Sciatic nerve (tissue), 1 donor: Measurements from ENCODE around the genes LRP8 and DIO1.

GRCh38 chr1:52928090-52928534 lies 1.0 kb downstream of the SCP2 start:
- PRO-cap, result no peak

- PRO-cap, result bidirectional peak, plus-strand start at chr1:53146070, minus-strand start at chr1:53145953; bidirectional peak, plus-strand start at chr1:53146525, minus-strand start at chr1:53146399
These were observed 3.5 kb upstream of the SLC1A7 start for GRCh38 chr1:53145613-53146600.

DNA sequence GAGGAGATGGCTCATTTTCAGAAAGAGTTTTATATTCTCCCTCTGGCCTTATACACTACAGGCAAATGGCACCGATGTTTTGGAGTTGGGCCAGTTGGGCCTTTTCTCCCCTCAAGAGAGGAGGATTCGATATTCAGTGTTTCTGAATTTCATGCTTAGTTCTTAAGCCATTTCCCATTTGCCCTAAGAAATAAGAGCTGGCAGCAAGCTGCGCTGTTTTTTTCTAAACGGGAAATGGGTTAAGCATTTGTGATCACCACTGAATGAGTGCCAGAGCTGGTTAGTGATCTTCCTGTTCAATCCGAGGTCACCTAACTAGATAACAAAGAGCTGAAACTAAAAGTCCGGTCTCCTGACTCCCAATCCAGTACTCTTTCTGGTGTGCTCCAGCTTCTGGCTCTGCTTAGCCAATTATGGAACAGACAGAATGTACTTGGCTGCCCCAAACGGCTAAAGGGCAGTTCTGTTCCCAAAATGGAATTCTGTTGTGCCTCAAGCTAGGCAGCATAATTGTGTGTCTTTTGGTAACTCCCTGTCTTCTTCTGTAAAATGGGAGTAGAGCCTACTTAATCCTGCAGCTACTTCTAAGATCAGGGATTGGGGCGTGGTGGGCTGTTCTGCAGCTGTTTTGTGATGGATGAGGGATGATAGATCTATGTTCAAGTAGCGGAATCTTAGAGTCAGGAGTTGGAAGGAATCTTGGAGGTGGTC lies 1.1 kb upstream of the CPT2 start:
- PRO-cap, result no peak

- PRO-cap, result no peak
These were observed 8.4 kb upstream of the MAGOH start for GRCh38 chr1:53246814-53247084.

DNA sequence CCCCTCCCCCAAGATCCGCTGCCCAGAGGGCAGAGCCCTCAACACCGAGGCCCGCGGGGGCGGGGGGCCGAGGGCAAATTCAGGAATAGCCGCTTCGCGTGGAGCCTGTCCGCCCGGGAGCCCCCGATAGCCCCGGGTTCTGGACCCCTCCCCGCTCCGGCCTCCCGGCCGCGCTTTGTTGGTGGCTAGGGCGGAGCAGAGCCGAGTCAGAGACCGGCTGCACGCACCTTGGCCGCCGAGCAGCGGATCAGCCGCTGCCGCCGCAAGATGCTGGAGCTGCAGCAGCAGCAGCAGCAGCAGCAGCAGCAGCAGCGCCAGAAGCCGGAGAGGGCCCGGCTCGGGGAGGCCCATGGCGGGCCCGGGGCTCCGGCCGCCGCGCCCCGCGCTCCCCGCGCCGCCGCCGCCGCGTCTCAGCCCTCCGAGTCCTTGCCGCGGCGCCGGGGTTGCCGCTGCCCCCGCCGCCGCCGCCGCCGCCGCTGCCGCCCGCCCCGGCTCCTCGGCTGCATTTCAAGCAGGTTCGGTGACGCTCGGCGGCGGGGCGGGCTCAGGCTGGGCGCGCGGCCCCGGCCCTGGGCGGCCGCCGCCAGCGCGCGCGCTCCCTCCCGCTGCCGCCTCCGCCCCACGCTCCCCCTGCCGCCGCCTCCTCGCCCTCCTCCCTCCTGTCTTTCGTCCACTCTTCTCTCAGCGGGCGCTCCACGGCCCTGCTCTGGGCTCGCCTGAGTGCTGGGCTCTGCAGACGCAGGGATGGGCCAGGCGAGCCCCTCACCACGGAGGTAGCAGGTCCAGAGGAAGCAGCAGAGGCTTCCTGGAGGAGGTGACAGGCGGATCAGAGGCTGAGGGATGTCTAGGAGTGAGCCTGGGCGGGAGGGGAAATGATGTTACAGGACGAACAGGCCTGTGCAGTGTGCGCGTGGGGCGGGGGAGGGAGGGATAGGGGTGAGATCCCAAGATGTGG lies at the start of gene LRP8:
Gene LRP8, minus strand, starts transcription at position 509 of the 955 bp plus-strand sequence.
- PRO-cap, result bidirectional peak, plus-strand start at position 673 of the sequence, minus-strand start at position 478 of the sequence

DNA sequence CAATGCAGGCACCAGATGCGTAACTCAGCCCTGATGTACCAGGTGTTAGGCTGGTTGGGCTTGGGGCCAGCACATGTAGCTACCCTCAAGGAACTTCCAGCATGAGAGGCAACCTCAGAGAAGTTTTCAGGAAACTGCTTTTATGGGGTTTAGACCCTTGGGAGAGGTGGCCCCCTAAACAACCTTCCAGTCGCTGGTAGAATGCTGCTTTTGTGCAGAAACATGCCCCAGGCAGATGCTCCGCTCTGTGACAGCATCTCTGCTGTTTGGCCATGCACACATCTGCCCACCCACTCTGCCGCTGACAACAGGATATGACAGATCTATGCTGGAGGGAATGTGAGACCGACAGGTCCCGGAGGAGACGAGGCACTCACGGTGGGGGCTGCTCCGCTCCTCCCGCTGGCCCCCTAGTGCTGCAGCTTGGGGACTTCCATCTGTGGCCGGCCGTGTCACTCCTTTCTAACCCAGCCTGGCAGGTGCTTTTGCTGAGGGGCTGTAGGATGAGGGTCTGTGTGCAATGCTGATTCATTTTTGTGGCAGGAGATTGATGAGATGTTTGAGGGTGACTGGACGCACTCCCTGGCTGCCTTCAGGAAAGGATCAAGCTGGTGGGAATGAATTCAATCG lies 49.1 kb upstream of the DMRTB1 start:
- PRO-cap, result no peak

GRCh38 chr1:53470028-53470643 lies 10.9 kb downstream of the DMRTB1 start:
- PRO-cap, result no peak

DNA sequence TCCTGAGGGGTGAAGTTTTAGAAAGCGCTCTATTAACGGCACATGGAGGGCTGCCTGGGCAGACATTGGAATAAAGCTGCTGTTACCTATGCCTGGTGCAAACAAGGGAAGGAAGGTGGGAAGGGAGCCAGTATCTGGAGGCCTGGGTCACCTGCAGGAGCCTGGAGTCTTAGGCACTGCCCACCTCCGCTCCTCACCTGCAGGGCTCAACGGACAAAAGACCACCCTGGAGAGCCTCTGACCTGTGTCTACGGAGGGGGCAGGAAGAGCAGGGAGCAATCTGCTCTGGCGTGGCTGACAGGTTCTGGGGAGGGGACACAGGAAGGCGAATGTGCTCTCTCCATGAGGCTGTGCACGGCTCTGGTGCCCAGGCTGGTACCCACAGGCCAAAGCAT lies 69.9 kb downstream of the DMRTB1 start:
- PRO-cap, result no peak

GRCh38 chr1:53740650-53741128 lies 1.7 kb upstream of the GLIS1 start:
- PRO-cap, result no peak

GRCh38 chr1:53795943-53796407 lies 42.1 kb downstream of the NDC1 start:
- PRO-cap, result no peak

DNA sequence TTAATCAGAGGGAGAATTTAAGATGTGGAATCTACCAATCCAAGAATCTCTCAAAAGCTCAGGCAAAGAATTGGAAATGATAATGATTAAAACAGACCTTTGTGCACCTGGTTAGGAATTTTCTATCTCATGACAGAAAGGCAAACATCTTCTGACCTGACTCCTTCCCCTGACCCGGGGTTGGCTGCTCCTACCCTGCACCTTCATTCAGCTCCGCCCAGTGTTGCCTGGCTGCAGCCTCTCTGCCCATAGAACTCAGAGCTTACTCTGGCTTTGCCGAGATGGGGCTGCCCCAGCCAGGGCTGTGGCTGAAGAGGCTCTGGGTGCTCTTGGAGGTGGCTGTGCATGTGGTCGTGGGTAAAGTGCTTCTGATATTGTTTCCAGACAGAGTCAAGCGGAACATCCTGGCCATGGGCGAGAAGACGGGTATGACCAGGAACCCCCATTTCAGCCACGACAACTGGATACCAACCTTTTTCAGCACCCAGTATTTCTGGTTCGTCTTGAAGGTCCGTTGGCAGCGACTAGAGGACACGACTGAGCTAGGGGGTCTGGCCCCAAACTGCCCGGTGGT lies at the start of gene DIO1:
Gene DIO1, plus strand, starts transcription at position 258 of the 574 bp plus-strand sequence.
- PRO-cap, result no peak

DNA sequence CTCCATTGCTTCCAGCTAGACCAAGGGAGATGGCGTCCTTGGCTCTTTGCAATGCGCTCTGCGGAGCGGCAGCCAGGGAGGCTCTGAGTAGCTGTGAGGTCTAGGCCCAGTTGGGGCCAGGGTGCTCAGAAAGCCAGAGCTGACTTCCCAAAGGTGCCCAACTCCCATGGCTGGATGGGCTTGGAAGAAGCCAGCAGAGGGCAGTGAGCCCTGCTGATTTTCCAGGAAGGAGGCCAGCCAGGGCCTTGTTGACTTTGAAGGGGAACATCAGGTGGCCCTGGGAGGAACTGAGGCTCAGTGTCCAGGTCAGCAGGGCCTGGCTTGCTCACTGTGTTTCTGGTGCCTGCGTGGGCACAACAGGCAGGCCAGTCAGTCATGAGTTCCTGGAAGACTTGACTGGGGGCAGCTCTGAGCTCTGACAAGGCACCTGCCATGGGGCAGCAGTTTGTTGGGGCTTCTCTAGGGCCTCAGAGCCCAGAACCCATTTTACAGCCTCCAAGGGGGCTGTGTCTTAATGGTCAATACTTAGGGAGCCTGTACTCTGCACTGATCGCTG lies 27.1 kb downstream of the CDCP2 start:
- PRO-cap, result no peak

- PRO-cap, result no peak
These were observed 1.0 kb upstream of the CDCP2 start for GRCh38 chr1:54153766-54154237.

DNA sequence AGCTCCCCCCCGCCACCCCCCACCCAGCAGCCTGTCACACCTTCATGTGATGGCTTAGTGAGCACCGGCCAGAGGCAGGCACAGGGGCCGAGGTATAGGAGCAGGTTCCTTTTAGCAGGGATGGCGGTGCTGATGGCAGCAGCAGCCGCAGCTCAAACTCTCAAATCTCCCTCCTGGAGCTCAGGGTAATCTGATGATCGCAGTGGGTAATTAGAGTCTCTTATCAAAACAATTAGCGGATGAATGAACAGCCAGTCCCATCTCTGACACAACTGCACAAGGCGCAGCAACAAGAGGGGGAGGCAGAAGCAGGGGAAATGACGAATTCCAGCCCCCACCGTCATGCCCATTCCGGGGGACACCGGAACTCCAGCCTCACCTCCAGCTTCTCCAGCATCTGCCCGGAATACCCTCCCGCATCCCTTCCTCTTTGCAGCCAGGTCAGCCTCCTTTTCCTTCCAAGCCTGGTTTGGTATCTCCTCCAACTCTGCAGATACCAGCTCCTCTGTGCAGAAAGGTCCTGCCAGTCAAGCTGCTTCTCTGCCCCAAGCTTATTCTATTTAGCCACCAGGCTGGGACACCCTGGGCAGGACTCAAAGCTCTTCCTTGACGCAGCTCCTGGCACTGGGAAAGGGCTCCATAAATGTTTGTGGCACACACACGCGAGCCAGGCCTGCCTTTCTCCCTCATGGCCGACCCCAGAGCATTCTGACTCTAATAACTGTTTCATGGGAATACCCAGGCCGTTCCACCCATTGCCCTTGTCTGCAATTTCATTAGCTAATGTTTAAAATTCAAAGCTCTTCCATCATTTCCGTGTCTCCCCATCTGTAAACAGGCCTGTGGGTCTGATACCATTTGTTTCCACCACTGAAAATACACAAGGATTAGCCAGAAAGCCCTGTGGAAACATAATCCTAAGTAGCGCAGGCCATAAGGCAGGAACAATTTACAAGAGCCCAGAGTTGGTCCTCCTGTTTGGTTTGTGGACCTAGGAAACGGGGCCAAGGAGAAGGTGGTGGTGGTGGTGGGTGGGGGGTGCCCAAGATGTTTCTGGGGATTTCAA lies 126.3 kb downstream of the MRPL37 start:
- PRO-cap, result unidirectional peak, minus-strand start at position 168 of the sequence

- PRO-cap, result no peak
These were observed 162.2 kb downstream of the MRPL37 start for GRCh38 chr1:54362125-54362699.

DNA sequence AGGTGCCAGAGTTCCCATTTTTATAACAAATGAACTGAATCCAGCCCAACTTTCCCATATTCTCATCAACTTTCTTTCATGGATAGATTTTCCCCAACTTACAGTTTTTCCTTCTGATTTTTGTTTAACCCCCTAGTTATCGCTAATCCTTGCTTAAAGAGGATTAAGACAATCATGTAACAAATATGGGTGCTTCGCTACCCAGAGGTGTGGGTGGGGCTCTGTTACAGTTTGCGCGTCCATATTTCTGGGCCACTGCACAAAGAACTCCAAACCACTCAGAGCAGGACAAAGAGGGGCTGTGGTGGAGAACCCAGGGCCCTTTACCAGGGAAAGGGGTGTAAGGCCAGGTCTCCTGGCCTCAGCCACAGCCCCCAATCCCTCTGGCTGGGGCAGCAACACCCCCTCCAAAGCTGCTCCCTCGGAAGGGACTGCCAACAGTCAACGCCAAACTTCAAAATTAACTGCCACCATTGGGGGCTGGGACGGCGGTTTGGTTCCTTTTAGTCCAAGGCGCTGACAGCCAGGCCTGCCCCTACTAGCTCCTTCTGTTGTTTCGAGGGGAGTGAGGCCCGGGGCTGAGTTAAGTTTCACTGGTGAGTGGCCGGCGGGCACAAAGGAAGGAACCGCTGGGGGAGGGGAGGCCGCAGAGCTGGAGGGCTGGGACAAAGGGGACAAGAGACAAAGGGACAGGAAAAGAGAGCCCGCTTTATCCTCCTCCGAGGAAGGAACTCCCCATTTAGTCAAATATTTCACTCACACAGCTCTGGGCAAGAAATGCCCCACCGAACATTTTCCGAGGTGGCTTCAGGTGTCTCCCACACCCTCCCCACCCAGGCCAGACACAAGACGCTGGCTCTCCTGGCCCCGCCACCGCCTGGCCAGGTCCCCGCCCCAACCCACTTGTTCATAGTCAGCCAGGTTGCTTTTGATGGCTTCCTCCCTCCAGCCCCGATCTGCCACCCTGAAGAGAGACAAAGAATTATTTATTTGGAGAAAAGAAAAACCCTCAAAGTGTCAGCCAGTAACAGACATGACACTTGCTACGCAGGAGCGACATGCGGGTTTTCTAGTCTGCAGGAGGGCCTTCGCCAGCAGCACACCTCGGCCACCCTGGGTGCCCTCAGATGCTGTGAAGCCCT lies 169.5 kb upstream of the ACOT11 start:
- PRO-cap, result no peak

GRCh38 chr1:54408278-54408600 lies 139.8 kb upstream of the ACOT11 start:
- PRO-cap, result unidirectional peak, minus-strand start at chr1:54408406

- PRO-cap, result no peak
These were observed 61.3 kb upstream of the ACOT11 start for GRCh38 chr1:54486606-54487266.

DNA sequence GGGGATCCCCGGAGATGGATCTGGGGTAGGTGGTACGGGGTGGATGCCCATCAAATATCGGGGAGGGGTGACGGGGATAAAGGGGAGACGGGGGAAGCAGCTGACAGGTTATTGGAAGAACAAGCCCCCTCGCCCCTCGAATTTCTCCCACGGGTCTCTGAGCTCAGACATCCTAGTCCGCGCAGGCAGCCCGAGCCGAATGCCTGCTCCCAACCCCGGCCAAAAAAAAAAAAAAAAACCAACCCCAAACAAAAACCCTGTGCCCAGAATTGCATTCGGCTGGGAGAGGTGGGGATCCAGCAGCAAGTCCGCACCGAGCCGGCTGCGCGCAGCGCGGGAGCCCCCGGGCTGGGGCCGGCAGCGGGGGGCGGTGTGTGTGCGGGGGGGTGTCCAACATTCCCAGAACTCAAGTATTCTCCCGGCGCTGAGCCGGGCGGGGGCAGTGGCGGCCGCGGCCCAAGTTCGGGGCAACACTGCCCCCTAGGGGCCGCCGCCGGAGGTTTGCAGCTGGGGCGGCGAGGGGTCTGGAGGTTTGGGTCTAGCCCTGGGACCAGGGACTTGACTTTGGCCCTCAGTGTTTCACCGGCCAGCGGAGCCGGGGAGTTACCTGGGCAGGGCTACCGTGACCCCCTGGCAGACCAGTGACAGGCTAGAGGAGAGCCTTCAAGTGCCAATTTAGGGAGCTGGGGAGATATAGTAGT lies 58.8 kb upstream of the ACOT11 start:
- PRO-cap, result unidirectional peak, minus-strand start at position 201 of the sequence; unidirectional peak, minus-strand start at position 335 of the sequence

GRCh38 chr1:54542865-54543530 lies 5.0 kb upstream of the ACOT11 start:
- PRO-cap, result no peak